LUHMES (cell line): ENCODE data around the gene RCN1.

GRCh38 chr11:26991952-26992405, 1.9 kb upstream of the FIBIN start:
- PRO-cap = no peak

GRCh38 chr11:26996337-26996992, 2.6 kb downstream of the FIBIN start:
- PRO-cap = no peak

GRCh38 chr11:27396684-27397116, 33.7 kb upstream of the CCDC34 start:
- PRO-cap = no peak

GRCh38 chr11:27401642-27402494, 38.9 kb upstream of the CCDC34 start:
- PRO-cap = no peak

GRCh38 chr11:27431474-27432528, 40.8 kb downstream of the LGR4 start:
- PRO-cap = no peak

DNA sequence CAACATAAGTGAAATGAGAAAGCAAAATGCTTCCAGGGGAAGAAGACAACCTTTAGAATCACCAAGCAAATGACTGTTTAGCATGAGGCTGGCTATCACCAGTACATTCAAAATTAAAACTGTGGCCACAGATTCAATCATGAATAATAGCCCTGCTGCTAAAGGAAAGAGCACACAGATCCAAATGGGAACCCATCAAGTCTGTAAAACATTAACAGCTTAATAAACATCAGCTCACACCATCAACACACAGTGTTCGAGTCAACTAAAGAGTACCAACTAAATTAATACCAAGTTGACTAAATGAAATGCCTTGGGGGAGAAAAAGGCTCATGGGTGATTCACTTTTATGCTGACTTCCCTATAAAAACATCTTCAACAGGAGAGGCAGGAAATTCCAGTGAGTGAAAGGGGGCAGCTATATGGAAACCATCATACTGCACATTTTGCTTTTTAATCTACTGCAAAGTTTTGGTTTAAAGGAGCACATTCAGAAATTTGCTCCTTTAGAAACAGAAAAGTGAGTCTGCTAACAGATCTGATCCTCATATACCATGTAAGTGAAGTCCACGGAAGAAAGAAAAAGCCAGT, 16.4 kb downstream of the LGR4 start:
- PRO-cap = no peak

DNA sequence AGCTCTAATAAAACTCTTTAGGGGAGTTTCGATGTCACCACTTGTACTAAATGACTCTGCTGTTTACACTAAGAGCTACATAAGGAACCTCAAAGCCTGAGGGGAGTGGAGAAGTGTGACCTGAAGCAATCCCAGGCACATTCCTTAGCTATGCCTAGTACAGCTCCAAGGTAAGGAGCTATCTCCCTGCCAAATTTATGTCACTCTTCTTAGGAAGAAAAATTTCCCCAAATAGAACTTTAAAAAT, 8.2 kb downstream of the LGR4 start:
- PRO-cap = no peak

DNA sequence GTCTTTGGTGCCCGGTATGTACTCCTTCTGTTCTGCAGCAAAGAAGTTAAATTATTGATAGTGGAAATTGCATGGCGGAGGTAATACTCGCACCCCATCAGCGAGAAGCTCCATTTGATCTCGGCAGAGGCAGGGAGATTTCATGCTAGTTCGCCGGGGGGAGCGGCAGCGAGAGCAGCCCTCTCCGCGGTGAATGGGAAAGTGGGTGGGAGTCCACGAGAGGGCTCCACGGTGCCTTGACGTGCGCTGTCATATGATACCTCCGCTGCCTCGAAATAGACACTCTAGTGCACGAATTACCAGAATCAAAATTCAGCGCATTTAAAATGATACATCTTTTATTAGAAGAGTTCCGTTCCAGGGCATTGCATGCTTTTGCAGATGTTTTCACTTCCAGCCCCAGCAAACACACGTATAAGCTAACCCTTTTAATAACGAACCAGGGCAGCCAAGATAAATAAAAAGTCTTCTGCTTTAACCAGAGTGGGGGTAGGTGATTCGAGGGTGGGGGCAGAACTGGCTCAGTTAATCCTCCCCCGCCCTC, 1.2 kb upstream of the BDNF start:
- PRO-cap = no peak

DNA sequence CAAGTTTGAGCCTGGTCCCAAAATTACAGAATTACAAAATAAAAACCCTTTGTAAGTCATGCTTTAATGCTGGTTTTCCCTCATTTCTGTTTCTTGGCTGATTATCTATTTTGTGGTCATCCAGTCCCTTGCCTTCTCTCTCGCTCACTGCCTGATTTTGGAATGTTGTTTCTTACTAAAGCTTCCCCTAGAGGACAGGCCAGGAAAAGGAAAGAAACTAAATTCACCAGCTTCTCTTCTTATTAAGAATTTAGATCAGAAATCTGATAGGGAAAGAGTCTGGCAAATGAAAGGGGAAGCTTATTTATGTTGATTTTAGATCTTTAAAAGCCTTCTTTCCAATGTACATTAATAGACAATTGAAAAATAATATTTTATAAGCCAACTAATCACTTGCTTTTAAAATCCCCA, 16.6 kb upstream of the BDNF start:
- PRO-cap = no peak

DNA sequence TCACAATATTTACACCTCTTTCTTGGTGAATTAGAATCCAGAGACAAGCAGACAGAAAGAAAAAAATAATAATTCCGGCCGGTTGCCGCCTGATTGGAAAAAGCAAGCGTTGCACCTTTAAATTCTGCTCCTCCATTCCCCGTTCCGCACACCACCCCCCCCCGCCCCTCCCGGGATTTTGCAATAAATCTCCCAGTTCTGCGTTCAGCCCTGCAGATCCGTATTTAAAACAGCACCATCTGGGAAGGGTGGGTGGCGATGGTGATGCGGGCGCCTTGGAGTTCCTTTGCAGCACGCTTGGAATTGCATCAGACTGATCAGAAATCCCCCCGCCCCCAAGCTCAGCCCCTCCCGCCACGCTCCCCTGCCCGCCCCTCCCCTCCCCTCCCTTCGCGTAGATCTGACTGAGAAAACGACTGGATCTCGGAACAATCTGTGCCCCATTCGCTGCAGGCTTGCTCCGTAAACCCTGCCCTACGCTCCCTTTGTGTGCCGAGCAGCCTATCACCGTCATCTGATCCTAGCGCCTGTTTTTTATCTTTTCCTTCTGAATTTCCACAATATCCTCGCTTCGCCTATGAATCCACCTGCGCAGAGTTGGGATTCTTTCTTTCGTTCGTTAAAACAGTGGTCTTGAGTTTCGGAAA, 18.1 kb upstream of the BDNF start:
- PRO-cap = no peak

DNA sequence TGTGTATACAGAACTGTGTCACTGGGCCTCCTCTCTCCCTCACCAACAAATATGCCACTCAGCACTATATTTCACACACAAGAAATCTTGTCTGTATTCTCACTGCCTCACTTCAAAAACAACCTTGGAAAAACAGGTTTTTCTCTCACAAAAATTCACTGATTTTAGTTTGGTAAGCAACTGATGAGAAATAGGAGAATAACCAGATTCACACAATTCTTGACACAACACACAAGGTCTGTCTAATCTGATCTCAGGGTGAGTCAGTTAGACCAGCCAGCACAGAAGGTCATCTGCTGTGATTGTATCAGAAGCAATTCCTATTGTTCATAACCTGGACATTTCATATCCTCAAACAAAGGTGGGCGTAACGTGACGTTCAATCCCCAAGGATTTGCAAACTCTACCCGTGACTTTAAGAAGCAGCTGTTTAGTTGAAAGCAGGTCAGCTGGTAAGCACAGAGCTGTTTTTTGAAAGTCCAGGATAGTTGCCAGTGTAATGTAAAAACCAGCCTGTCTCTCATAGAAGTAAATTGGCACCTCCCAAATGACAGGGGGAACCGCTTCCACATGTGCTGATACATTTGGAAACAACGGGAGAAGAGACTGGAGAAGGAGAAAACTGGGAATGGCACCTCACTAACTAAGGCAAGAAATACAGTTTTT, 385.1 kb downstream of the DCDC1 start:
- PRO-cap = no peak

DNA sequence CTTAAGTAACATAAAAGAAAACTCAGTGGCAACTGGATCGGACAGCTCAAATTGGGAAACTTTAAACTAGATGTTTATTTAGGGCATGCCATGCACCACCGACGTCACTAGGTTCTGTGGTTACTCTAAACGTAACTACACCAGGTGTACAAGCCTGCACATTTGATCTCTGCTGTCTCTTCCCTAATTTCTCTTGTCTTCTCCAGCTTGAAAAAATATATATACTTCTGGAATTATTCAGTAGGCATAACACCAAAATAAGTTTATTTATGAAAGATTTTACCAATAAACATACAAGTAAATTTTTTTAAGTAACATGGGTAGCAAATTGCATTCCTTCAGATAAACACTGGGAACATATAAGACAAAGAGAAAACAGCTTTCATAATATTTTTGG, 378.1 kb downstream of the DCDC1 start:
- PRO-cap = no peak

- PRO-cap = no peak
Observed at GRCh38 chr11:31496824-31497336, 12.5 kb downstream of the IMMP1L start.

- PRO-cap = no peak
Observed at GRCh38 chr11:31725854-31726532, 85.1 kb downstream of the PAX6 start.

GRCh38 chr11:32090557-32091205, at the start of gene RCN1:
TSS of gene RCN1 (plus strand) at chr11:32091074.
- PRO-cap = bidirectional peak, plus-strand start at chr11:32091036, minus-strand start at chr11:32090809

DNA sequence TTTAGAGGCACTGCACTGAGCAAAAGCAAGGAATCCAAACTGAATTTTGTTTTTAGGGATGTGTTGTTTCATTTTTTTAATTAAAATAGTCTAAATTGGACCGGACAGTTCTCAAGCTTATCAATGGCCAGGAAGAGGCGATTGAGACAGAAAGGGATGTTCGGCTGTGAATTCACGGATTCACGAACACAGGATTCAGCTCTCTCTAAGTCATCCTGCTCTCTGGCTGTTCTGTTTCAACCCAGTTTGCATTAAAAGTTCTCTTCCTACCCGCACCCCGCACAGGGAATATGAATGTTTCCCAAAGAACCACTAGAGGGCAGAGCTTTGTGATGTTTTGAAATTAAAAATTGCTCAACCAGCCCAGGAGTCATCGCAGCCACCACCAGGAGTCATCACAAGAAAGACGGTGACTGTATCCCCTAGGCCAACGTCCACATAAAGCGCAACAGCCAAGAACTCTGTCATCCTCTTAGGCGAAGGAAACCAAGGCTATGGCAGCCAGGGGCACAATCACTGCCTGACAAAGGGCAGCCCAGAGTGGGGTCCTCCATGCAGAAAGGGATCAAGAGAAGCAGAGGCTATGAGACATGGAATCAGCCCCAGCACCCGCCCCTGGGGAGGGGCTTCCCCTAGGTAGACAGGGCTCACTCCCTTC, 122.5 kb downstream of the WT1 start:
- PRO-cap = no peak

GRCh38 chr11:32586348-32587248, 3.0 kb downstream of the EIF3M start:
- PRO-cap = no peak

GRCh38 chr11:32831081-32831774, 1.5 kb downstream of the PRRG4 start:
- PRO-cap = no peak

DNA sequence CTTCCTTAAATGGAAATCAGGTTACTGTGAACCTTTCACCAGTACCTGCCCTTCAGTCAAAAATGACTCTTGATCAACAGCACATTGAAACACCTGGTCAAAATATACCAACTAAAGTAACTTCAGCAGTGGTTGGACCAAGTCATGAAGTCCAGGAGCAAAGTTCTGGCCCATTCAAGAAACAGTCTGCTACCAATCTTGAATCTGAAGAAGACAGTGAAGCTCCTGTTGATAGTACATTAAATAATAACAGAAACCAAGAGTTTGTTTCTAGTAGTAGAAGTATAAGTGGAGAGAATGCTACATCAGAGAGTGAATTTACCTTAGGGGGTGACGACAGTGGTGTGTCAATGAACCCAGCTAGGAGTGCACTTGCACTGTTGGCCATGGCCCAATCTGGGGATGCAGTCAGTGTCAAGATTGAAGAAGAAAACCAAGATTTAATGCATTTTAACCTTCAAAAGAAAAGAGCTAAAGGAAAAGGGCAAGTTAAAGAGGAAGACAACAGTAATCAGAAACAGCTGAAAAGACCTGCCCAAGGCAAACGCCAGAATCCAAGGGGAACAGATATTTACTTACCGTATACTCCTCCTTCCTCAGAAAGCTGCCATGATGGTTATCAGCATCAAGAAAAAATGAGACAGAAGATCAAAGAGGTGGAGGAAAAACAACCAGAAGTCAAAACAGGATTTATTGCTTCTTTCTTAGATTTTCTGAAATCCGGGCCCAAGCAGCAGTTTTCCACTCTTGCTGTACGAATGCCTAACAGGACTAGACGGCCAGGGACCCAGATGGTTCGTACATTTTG, 42.0 kb downstream of the QSER1 start:
- PRO-cap = no peak

DNA sequence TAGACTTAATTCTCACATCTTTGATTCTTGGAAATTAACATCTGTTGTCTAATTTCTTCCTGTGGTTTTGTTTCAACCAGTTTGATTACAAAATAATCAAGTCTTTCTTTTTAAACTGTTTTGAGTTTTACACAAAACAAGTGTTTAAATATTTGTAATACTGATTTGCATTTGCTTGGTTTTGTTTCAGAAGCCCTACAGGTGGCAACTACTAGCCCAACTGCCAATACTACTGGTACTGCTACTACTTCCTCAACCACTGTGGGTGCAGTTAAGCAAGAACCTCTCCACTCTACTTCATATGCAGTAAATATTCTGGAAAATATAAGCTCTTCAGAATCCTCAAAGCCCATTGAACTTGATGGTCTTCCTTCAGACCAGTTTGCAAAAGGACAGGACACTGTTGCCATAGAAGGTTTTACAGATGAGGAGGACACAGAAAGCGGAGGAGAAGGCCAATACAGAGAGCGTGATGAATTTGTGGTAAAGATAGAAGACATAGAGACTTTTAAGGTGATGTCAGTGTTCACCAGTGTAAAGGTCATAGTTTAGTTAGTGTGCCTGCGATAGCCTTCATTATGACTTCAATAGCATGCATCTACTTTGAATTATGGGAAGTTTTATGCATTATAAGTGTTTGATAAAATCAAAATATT, 61.2 kb downstream of the QSER1 start:
- PRO-cap = no peak